Bronchial lymph node (tissue), 1 donor: Measurements from ENCODE around the gene MLX.

GRCh38 chr17:42142109-42142605 lies 12.6 kb downstream of the RAB5C start:
- PRO-cap: no peak

GRCh38 chr17:42361858-42362315 lies 26.4 kb downstream of the STAT3 start:
- PRO-cap: no peak

DNA sequence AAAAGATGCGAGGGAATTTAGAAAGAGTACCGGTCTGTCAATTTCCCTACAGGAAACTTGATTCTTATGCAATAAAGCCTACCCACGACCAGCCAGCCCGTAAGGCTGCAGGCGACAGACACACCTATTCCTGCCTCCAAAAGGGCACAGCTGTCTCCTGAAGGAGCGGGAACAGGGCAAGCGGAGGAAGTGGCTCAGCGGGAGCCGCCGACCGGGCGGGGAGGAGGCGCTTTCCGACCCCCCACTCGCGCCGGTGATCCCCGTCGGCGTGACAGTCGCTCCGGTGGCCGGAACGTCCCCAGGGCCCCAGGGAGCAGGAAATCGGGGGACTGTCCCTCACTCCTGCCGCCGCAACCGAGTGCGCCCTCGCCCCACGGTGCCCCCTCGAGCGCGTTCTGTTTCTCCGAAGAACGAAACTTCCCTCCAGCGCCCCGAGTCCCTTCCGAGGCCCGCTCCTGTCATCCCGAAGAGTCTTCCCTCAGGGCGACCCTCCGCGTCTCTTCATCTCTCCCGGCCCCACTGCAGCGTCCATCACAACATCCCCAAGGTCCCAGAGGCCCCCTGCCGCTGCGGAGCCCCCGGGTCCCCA lies 494 bp downstream of the STAT3 start:
- PRO-cap: bidirectional peak, plus-strand start at position 211 of the sequence, minus-strand start at position 245 of the sequence

- PRO-cap: no peak
Observed at GRCh38 chr17:42404004-42405023, 16.1 kb upstream of the STAT3 start.

GRCh38 chr17:42407945-42408572 lies 15.0 kb downstream of the CAVIN1 start:
- PRO-cap: bidirectional peak, plus-strand start at chr17:42408368, minus-strand start at chr17:42408138

- PRO-cap: no peak
Observed at GRCh38 chr17:42413332-42413975, 9.6 kb downstream of the CAVIN1 start.

GRCh38 chr17:42460342-42461096 lies 1.8 kb downstream of the ATP6V0A1 start:
- PRO-cap: no peak

- PRO-cap: bidirectional peak, plus-strand start at chr17:42519791, minus-strand start at chr17:42519699; bidirectional peak, plus-strand start at chr17:42520388, minus-strand start at chr17:42520109
Observed at GRCh38 chr17:42519565-42520453, 16.2 kb upstream of the NAGLU start.

GRCh38 chr17:42548106-42548979 lies 4.4 kb upstream of the HSD17B1 start:
- PRO-cap: bidirectional peak, plus-strand start at chr17:42548472, minus-strand start at chr17:42548456

GRCh38 chr17:42562242-42562986 lies 466 bp downstream of the COASY start:
- PRO-cap: no peak

DNA sequence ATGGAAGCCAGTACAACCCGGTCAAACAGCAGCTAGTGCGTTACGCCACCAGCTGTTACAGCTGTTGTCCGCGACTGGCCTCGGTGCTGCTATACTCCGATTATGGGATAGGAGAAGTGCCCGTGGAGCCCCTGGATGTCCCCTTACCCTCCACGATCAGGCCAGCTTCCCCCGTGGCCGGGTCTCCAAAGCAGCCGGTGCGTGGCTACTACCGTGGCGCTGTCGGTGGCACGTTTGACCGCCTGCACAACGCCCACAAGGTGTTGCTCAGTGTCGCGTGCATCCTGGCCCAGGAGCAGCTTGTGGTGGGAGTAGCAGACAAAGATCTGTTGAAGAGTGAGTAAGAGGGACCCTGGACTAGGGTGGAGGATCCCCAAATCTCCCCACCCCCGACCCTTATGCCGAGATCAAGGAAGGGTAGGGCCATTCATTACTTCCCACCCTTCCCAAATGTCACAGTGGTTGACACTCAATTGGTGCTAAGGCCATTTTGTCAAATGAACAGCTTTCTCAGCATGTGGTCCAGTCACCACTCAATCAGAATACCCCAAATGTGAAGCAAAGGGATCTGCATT lies 1.1 kb downstream of the COASY start:
- PRO-cap: no peak

DNA sequence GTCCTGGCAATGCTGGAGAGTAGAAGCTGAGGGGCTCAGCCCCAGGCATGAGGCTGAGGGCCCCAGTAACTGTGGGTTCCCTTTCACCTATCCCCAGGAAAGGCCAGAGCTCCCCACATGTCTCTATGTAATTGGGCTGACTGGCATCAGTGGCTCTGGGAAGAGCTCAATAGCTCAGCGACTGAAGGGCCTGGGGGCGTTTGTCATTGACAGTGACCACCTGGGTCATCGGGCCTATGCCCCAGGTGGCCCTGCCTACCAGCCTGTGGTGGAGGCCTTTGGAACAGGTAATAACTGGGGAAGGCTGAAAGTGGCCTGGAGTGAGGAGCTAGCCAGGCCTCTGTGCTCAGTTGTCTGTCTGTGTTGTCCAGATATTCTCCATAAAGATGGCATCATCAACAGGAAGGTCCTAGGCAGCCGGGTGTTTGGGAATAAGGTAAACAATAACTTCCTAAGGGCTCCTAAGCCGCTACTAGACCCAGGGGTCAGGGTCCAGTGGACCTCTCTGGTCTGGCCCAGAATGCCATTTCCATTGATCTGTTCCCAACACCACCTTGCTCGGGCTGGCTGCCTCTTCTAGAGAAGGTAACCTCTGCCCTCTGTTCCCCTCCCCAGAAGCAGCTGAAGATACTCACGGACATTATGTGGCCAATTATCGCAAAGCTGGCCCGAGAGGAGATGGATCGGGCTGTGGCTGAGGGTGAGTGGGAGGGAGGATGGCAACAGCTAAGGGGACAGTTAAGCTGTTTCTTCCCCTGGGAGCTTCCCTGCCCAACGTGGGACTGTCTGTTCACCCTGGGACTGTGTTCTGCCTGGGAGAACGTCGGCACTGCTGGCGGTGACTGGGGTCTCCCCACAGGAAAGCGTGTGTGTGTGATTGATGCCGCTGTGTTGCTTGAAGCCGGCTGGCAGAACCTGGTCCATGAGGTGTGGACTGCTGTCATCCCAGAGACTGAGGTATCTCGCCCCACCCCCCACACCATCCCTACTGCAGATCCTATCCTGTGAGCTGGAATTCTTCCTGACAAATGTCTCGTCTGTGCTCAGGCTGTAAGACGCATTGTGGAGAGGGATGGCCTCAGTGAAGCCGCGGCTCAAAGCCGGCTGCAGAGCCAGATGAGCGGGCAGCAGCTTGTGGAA lies 1.9 kb upstream of the MLX start:
- PRO-cap: no peak

GRCh38 chr17:42566718-42567012 lies 235 bp upstream of the MLX start:
- PRO-cap: bidirectional peak, plus-strand start at chr17:42567113, minus-strand start at chr17:42566976

GRCh38 chr17:42567013-42568088 lies at the start of gene MLX:
Gene MLX, plus strand, starts transcription at chr17:42567100.
- PRO-cap: bidirectional peak, plus-strand start at chr17:42567113, minus-strand start at chr17:42566976; unidirectional peak, minus-strand start at chr17:42567843

- PRO-cap: no peak
Observed at GRCh38 chr17:42572871-42573768, 4.4 kb downstream of the PSMC3IP start.

- PRO-cap: no peak
Observed at GRCh38 chr17:42623946-42624576, 14.6 kb downstream of the TUBG1 start.

GRCh38 chr17:42679496-42680399 lies 1.9 kb downstream of the CCR10 start:
- PRO-cap: bidirectional peak, plus-strand start at chr17:42679829, minus-strand start at chr17:42679846

DNA sequence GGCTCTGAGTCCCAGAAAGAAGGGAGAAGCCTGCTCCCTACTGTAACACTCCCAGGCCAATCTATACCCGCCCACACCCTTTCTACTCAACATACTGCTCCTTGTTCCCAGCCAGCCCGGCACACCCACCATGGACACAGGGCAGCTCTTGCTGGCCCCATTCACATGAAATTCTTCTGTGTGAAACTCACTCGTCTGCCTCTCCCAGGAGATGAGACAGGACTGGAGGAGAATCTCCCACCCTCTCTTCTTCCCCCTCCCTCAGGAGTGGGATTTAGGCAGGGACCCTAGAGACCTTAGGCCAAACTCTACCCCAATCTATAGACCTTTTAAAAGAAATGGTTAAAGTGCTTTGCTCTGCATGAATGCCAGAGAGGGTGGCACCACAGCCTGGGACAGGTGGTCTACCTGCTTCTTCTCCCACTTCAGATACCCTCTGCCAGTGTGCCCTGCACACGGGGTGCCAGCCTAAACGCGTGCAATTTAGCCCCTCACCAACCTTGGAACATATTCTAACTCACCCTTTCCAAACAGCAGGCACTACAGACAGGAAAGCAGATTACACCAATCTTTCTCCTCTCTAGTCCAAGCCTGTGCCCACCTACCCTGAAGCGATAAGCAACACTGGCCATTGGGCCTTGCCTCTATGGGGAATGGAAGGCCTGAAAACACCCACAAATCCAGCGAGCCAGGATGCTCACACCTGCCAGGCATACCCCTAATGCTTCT lies 18.8 kb downstream of the CNTNAP1 start:
- PRO-cap: no peak

GRCh38 chr17:42781794-42782594 lies 1.6 kb downstream of the WNK4 start:
- PRO-cap: no peak

GRCh38 chr17:42782712-42783224 lies 2.4 kb downstream of the WNK4 start:
- PRO-cap: no peak